Endothelial cell (in vitro differentiated cells): Measurements from ENCODE around the genes SCYGR7 and DAW1.

GRCh38 chr2:227406037-227406351 is 18.2 kb upstream of the SCYGR1 start:
- PRO-cap, result no peak

GRCh38 chr2:227493463-227494014 is 21.6 kb downstream of the AGFG1 start:
- PRO-cap, result no peak

DNA sequence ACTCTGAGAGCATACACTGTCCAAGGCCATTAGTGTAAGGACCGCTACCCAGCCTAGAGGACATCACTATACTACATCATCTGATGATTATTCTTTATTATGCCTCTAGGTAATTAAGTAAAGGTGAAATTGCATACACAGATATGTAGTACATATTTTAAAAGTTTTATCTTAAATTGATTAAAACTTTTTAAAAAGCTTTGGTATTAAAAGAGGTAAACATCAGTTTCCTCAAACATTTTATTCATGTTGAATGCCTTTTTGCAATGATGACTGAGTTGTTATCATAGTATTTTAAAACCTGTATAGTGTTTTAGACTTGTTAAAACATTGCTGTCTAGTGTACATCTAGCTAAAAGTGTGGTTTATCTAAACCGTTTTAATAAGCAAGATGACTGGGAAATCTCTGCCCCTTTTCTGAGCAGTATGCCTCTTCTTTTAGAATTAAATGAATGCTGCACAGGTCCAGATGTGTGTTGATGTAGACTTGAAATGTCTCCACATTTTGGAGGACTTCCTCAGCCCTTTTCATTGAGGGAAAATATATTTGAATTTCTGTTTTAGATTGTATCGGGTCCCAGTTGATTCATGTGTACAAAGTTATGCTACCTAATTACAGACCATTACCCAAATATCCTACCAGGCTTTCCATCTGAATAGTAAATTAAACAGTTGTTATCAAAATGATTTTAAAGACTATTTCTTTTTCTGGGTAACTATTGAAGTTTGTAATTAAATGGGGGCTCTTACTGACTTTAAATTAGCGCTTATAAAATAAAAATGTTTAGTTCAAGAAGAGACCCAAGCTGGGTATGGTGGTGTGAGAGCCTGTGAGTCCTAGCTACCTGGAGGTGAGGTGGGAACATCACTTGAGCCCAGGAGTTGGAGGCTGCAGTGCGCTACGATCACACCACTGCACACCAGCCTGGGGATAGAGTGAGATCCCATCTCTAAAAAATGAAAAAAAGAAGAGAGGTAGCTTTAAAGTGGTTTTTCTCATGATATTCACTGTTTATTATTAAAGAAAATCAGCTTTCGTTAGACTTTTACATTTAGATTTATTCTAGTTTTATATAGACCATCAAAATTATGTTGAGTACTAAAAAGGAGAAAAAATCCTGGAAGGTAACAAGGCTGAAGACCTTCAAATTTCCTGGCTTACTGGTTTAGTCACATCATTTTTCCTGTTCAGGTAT is 42.3 kb upstream of the SCYGR2 start:
- PRO-cap, result no peak

- PRO-cap, result no peak
Observed at GRCh38 chr2:227728041-227728426, at the start of gene SCYGR7. Gene SCYGR7 (plus strand): TSS chr2:227728335.

- PRO-cap, result no peak
Observed at GRCh38 chr2:227751852-227752145, 6.1 kb downstream of the SCYGR8 start.

- PRO-cap, result no peak
Observed at GRCh38 chr2:227863957-227864442, 7.4 kb upstream of the DAW1 start.

GRCh38 chr2:227871200-227872204 is at the start of gene DAW1:
Gene DAW1 (plus strand): TSS chr2:227871631.
- PRO-cap, result bidirectional peak, plus-strand start at chr2:227871663, minus-strand start at chr2:227871579; unidirectional peak, minus-strand start at chr2:227871905

DNA sequence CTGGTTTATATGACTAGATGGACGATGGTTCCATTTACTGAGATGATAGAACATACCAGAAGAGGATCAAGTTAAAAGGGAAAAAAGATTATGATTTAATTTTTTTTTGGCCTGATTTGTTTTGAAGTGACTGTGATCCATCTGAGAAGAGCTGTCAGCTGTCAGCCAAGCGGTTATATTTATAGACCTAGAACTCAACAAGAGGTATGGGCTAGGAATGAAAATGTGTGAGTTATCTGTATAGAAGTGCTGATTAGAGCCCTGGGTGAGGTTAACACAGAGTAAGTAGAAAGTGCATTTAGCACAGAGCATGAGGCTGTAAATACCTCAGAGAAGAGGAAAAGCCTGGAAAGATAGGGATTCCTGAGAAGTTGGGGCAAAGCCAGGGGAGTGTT is 197.2 kb upstream of the SPHKAP start:
- PRO-cap, result no peak

GRCh38 chr2:228611122-228611719 is 429.7 kb upstream of the SPHKAP start:
- PRO-cap, result no peak

GRCh38 chr2:229087567-229088526 is 183.2 kb downstream of the PID1 start:
- PRO-cap, result no peak

DNA sequence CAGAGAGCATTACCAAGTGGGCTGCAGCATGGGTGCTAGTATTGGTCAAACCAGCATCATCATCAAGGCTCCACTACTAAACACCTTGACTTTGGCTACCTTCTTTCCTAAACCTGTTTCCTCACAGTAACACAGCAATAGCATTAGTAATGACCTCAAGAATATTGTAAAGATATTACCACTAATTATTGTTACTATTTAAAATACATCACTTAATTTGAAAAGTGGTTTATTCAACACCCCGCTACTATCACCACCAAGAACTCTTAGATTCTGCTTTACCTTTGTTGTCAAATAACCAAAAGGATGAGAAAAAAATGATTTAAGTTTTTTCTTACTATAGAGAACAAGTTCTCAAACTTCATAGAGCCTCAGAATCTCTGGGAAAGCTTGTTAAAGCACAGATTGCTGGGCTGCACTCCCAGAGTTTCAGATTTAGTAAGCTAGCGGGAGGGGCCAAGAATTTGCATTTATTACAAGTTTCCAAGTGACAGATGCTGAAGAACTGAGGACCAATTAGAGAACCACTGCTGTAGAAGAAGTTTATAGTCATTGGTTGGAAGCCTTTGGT is 32.2 kb downstream of the PID1 start:
- PRO-cap, result no peak

DNA sequence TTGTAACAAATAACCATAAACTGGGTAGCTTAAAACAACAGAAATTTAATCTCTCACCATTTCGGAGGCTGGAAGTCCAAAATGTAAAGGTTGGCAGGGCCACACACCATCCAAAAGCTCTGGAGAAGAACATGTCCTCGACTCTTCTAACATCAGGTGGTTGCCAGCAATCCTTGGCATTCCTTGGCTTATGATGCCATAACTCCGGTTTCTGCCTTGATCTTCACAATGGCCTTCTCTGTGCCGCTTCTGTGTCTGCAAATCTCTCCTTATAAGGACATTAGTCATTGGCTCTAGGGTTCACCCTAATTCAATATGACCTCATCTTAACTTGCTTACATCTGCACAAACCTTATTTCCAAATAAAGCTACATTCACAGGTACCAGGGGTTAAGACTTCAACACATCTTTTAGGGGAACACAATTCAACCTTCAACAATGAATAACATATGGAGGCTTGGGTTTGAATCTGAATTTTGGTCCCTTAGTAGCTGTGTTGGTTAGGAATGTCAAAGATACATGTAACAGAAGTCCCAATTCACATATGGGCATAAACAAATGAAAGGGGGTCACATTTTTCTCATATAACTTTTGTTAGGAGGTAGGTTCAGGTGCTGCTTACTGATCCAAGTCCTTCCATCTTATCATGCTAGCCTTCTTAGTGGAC is 8.3 kb downstream of the PID1 start:
- PRO-cap, result no peak

GRCh38 chr2:229270449-229271057 is 534 bp downstream of the PID1 start:
- PRO-cap, result no peak

DNA sequence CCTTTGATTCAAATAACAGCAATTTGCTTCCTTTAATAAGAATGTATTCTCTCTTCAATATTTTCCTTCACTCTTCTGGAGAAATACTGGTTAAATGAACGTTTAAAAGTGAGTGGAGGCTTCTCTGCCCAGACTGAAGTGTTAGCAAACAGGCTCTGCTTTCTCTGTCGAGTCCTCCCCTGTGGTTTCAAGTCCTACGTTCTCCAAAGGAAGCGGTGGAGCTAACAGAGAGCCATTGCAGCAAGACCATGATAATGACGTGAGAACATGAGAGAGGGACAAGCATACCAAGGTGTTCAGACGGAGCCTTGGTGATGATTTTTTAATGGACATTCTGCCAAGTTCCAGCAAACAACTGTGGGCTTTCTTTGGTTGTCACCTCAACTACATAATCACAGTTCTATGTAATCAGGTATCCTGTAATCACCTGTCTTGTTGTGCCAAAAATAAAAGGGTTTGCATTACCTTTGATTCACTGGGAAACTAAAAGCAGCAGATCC is 26.2 kb upstream of the PID1 start:
- PRO-cap, result no peak

- PRO-cap, result no peak
Observed at GRCh38 chr2:229713253-229714095, 881 bp downstream of the DNER start.

DNA sequence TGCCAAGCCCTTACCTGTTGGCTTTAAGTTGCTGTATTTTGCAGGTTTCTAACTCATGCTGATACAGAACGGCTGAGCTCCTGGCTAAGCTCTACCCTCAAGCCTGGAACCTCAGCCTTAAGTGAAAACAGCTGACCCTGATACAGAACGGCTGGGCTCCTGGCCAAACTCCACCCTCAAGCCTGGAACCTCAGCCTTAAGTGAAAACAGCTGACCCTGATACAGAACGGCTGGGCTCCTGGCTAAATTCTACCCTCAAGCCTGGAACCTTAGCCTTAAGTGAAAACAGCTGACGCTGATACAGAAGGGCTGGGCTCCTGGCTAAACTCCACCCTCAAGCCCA is 17.5 kb upstream of the DNER start:
- PRO-cap, result no peak

GRCh38 chr2:230067695-230068424 is 864 bp downstream of the SLC16A14 start:
- PRO-cap, result no peak

GRCh38 chr2:230124071-230124602 is 55.4 kb upstream of the SLC16A14 start:
- PRO-cap, result no peak

DNA sequence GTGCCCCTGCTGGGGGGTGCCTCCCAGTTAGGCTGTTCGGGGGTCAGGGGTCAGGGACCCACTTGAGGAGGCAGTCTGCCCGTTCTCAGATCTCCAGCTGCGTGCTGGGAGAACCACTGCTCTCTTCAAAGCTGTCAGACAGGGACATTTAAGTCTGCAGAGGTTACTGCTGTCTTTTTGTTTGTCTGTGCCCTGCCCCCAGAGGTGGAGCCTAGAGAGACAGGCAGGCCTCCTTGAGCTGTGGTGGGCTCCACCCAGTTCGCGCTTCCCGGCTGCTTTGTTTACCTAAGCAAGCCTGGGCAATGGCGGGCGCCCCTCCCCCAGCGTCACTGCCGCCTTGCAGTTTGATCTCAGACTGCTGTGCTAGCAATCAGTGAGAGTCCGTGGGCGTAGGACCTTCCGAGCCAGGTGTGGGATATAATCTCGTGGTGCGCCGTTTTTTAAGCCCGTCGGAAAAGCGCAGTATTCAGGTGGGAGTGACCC is 14.8 kb downstream of the SP140L start:
- PRO-cap, result no peak

DNA sequence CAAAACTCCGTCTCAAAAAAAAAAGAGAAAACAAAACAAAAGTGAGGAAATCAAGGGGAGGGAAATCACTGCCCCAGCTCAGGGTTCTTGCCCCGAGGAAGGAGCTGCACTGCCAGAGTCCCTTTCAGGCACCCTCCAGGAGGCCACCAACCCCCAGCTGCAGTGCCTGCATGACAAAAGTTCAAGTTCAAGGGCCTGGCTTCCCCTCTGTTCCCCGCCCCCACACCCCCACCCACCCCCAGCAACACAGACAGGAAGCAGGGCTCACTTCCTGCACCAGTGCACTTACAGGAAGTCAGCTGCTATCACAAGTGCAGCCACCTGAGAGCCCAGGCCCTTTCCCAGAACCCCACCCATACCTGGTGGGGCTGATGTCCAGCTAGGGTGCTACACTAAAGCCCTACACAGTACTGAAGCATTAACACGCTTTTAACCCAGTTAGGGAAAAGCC is 110.1 kb upstream of the CAB39 start:
- PRO-cap, result no peak